Subcutaneous preadipocyte (primary cell): ENCODE results near the gene RPL34.

DNA sequence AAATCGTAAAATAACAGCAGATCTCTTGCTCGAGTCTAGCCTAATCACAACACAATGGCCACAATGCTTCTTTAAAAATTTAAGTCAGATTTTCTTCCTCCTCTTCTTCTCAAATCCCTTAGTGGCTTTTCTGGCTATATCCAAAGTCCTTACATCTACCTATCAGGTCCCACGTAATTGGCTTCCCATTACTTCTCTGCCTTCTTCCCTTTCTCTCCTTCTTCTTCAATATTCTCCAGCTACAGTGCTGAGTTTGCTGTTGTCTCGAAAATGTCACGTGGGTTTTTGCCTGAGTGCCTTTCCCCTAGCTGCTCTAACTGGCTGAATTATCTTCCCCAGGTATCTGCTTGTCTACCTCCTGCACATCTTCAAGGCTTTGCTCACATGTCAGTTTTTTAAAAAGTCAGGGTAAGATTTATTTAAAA lies 90.9 kb upstream of the BANK1 start:
- CAGE, long polyA plus RNA = no peak

- CAGE, long polyA plus RNA = no peak
These were observed 561 bp upstream of the SLC39A8 start for GRCh38 chr4:102345735-102346350.

DNA sequence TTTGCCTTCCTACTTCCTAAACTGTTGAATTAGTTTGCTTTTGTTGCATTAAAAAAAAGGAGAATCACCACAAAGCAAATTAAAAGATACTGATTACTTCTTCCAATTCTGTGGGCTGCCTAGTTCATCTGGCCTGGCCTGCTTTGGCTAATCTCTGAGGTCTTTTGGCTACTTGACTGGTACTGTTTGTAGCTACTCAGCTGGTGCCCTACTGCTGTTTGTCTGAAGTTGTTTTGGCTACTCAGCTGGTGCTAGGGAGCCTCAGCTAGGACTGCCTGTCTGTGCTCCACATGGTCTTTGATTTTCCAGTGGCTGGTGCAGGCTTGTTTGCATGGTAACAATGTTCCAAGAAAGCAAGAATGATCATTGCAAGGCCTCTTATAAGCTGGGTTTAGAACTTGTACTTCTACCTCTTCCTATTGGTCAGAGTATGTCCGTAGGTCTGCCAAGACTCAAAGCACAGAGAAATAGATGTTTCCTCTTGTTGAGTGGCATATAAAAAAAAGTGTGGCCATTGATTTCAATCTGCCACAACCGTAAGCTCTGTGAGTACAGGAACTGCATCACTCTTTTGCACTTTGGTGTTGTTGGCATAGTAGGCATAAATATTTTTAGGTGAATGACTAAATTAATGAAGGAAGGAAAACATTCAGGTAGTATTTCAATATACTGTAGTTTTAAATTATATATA lies 17.5 kb downstream of the NFKB1 start:
- CAGE, long polyA plus RNA = no peak

DNA sequence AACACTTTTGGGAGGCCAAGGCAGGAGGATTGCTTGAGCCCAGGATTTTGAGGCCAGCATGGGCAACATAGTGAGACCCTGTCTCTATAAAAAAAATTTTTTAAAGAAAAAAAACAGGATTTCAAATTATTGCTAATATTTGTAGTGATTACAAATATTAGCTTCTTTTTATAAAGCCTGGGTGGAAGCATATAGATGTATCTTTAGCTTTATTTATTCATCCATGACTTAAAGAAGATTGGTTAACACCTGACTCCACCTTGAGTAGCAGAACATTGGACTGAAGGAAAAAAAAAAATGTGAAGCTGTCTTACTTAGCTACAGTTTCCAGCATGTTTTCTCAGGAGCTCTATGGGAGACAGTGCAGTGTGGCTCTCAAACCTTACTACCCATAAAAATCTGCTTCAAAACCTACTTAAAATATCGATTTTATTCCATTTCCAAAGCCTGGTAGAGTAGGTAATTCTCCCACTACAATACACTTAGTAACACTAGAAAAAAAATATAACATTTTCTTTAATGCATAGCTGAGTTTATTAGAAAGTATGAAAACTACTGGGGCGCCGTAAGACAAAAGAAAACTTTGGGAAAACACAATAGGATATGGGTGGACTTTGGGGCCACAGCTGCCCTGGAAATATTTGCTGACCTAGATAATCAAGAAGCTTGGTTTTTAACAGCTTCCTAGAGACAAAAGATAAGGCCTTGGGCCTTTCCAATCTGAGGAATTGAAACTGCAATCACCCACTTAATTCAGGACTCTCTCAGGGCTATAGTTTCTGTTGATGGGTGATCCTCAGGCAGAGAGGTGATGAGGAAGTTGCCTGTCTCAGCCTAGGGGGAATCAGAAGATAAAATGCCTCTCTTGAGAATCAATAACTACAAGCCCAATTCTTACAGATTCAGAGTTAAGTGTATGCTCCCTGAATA lies 45.1 kb downstream of the NFKB1 start:
- CAGE, long polyA plus RNA = no peak

- CAGE, long polyA plus RNA = no peak
These were observed 58.7 kb downstream of the MANBA start for GRCh38 chr4:102701872-102702755.

- CAGE, long polyA plus RNA = no peak
These were observed 26.0 kb downstream of the MANBA start for GRCh38 chr4:102734620-102735243.

DNA sequence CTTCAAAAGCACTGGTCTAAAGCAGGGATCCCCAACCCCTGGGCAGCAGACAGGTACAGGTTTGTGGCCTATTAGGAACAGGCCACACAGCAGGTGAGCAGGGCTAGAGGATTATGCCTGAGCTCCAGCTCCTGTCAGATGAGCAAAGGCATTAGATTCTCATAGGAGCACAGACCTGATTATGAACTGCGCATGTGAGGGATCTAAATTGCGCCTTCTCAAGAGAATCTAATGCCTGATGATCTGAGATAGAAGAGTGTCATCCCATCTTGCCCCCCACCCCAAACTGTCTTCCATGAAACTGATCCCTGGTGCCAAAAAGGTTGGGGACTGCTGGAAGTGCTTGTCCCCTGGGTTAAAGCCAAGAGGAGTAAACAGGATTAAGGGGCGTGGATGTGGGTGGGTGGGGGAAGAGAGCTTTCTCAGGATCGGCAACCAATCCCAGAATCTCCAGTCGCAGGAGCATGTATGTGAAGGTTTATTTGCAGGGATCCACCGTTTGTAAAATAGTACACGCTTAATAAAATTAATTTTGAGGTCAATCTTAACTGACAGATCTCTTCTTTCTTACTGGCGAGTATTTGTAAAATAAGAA lies 648 bp downstream of the SLC9B1 start:
- CAGE, long polyA plus RNA = no peak

- CAGE, long polyA plus RNA = no peak
These were observed 226.6 kb upstream of the CENPE start for GRCh38 chr4:103424666-103425203.

GRCh38 chr4:104616288-104617003 lies 121.8 kb upstream of the CXXC4 start:
- CAGE, long polyA plus RNA = no peak

- CAGE, long polyA plus RNA = no peak
These were observed 239.5 kb upstream of the TET2 start for GRCh38 chr4:104907004-104907809.

- CAGE, long polyA plus RNA = no peak
These were observed 1.8 kb downstream of the ARHGEF38 start for GRCh38 chr4:105554248-105554623.

DNA sequence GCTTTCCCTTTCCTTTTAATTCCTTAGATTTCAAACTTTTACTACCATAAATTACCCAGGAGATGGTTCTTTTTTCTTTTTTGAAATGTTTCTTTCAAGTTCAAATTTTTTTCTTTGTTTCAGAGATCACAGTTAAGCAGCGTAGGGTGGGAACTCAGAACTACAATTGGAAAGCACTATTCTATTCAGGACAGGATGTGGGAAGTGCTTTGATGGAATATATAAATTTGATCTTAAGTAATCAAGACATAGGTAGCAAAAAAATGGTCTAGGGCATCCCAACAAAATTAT lies 72.5 kb downstream of the NPNT start:
- CAGE, long polyA plus RNA = no peak

- CAGE, long polyA plus RNA = no peak
These were observed 37.7 kb upstream of the DKK2 start for GRCh38 chr4:107073754-107074202.

DNA sequence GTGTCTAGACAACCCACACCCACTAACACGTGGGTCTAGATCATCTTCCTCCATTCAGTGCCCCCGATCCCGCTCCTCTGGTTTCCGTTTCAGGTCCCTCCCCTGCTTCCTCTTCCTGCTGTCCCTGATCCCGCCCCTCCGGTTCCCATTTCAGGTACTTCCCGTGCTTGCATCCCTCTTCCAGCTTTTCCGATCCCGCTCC lies 339.0 kb downstream of the PAPSS1 start:
- CAGE, long polyA plus RNA = no peak

- CAGE, long polyA plus RNA = no peak
These were observed 35.3 kb upstream of the CYP2U1 start for GRCh38 chr4:107895950-107896626.

- CAGE, long polyA plus RNA = no peak
These were observed 60.8 kb downstream of the LEF1 start for GRCh38 chr4:108107590-108108632.

- CAGE, long polyA plus RNA = no peak
These were observed 2.8 kb downstream of the LEF1 start for GRCh38 chr4:108165996-108166360.

DNA sequence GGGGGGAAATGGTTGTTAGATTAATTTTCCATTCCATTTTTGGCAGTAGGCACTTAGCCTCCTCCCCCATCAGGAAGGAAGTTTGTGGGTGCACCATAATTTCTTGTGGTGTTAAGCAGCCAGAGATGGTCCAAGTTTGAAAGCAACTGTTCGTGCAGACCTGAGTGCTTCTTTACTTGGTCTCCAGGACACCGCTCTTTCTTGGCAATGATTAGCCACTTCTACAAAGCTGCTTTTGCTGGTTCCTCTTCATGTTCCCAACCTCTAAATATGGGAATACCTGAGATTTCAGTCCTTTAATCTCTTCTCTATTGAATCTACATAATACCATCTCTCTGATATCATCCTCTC lies 92.6 kb upstream of the RPL34 start:
- CAGE, long polyA plus RNA = no peak

DNA sequence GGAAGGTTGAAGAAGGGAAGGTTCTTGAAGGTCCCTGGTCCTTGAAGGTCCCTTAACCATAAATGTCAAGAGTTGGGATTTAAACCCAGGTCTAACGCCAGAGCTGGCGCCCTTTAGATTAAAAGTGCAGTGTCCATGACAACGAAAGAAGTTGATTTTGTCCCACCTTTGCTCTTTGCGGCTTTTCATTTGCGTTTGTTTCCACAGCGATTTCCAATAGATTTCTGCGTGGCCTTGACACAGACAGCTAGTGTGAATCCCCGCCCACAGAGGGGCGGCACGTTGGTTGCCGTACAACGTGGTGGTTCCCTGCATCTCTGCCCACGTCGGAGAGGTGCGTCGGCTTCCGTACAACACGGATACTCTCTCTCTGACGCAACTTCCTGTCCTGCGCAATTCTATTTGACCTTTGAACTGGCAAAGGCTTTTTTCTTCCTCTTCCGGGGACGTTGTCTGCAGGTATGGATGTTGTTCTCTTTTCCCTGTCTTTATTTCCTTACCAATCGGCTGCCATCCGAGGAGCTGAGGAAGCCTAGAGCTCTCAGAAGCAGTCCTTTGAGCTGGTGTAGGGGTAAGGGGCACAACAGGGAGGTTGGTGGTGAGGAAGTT lies at the start of gene RPL34:
Gene RPL34 (plus strand): TSS at position 435 of the 609 bp plus-strand sequence.
- CAGE, long polyA plus RNA = start-site peak on the plus strand centred at position 457 of the sequence, 49 bp wide, 3,622 and 1,258 reads in 2 replicates

DNA sequence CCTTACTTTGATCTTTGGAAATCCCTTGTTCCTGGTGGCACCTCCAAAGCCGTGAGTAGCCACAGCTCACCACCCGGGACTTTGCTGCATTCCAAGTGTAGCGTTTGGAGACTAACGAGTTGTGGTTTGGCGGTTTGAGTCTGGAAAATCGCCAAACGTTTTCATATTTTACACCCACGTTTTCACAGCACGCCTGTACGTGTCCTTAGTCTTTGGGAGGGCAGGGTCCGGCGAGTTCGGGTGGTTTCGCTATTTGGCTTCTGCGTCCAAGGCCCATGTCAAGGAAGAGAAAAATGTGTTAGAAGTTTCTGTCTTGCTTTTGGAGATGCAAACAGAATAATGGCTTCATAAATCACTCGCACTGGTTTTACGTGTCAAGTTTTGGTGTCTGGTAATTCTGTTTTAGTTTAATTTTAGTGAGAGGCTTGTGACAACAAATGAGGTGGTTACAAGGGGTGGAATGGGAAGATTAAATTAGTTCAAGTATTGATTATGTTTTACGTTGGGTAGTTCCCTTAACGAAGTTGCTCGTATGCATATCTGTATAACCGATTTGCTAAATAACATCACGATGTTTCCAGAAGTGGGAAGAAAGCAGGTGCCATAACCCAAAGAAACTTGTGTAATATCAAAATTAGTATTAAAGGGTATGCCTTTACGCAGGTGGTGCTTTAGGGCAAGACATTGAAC lies 520 bp downstream of the RPL34 start:
- CAGE, long polyA plus RNA = no peak